Duodenum (tissue), 1 donor: ENCODE results near the gene FBLL1.

- PRO-cap, result bidirectional peak, plus-strand start at chr5:163504426, minus-strand start at chr5:163504289; bidirectional peak, plus-strand start at chr5:163504770, minus-strand start at chr5:163504623
These were observed 1.2 kb upstream of the MAT2B start for GRCh38 chr5:163503878-163505003.

DNA sequence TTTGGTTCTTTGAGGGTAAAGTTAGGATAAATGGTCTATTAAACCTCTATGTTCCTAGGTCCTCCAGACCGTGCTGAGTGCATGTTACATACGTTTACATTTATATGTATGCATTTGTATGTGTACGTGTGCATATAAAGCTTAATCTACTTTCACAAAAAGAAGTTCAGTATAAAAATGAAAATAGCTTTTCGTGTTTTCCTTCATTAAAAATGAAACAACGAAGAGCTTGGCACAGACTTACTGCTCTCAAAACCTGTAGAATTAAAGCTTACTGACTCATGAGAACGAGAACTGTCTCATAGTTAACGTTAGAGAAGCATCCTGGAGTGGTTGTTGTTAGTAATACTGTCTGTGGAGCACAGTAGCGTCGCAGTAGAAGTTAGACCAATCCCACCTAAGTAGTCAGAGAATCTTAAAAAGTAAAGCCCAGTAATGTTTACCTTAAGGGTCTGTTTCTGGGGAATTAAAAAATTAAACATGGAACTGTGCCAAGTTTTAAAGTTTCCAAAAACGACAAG lies 1.3 kb downstream of the MAT2B start:
- PRO-cap, result no peak

- PRO-cap, result no peak
These were observed 108.2 kb downstream of the TENM2 start for GRCh38 chr5:167087066-167087299.

GRCh38 chr5:167414838-167415230 lies 436.0 kb downstream of the TENM2 start:
- PRO-cap, result no peak

DNA sequence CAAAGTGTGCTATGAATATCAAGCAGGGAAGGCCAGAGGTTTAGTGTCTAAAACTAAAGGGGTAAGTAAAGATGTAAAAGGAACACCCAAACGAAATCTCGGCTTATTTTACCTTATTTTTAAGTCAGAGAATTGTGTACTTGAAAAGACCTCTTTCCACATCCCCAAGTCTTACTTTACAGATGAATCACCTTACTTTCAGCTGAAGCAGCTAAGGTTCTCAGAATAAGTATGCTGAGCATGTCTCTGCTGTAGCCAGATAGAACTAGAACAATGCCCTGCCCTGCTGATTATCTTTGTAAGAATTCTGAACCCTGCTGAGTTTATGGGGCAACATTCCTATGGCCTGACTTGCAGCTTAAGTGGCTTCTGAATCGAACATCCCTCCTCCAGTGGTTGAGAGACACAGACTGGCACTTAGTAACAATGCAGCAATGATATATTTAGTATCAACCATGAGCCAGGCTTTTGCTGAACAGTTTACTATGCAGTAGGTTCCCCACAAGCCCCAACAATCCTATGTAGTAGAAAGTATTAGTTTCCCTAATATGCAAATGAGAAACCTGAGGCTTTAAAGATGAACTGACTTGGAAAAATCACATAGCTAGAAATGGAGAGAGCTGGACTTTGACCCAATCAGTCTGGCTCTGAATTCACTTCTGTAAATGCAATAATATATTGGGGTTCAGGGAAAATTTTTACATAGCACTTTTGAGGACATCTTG lies 592.0 kb upstream of the WWC1 start:
- PRO-cap, result no peak

DNA sequence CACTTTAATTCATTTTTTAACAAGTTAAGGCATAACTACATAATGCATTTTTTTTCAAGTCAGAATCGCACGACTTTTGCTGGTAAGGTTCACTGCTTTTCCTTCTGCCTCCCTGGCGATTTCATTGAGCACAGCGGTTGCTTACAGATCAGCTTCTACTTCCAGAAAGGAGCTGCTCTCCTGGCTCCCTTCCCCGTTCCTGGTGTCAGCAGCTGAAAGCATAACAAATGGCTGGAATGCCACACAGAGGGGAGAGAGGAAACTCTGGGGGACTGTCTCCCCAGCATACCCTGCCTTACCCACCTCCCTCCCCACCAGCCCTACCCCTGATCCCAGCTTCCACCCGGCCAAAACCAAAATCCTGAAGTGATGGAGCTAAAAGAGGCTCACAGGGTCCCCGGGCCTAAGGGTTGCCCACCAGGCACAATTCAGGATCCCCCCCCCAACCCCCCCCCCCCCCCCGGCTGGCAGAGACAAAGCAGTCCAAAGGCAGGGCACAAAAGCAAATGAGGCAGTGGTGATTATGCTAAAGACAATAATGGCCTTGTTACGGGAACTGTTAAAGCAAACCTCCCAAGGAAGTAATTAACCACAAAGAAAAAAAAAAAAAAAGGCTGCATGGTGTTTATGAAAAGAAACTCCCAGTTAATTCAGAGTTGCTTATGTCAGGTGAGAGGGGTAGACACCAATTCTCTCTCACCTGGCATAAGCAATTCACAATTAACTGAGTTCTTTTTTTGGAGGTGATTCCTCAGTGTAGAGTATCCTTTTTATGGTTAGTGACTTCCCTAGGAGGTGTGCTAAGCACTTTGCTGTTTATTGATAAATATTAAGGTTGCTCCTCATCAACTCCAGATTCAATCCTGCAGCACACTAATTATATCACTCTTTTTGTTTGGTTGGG lies 126.0 kb upstream of the WWC1 start:
- PRO-cap, result no peak

DNA sequence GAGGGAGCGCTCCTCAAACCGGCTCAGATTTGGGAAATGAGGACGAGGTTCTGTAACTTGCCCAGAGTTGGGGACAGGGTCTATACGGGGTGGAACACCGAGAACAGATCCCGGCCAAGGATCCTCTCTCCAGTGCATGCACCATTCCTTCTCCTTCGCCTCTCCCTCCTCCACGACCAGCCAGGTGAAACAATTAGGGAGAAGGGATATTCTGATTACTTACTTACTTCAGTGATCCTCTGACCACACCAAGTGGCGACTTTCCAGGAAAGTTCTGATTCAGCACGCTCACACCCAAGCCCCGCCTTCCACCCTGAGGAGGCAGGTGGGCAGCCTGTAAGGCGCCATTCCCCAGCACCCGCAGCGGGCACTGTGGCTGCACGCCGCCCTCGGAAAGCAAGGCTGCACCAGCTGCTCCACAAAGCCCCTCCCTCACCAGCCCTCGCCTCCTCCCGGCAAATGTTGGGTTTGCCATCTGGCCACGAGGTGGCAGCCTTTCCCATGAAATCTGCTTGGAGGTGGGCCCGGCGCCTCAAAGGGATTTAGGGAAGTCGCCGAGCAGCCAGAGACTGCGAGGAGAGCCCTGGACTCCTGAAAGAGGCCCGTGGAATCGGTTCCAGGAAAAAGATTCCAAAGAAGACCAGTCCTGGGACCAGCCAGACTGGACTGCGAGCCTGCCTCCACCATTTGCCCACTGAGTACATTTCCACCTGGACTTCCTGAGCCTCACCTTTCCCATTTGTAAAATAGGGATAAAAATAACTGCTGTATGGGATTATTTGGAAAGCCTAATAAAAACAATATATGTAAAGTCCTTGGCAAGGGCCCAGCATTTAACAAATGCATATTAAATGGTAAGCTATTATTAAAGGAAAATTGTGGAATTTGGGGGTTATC lies 22.1 kb upstream of the WWC1 start:
- PRO-cap, result no peak

- PRO-cap, result no peak
These were observed 8.6 kb downstream of the WWC1 start for GRCh38 chr5:168299902-168300496.

GRCh38 chr5:168301804-168302478 lies 10.5 kb downstream of the WWC1 start:
- PRO-cap, result bidirectional peak, plus-strand start at chr5:168302015, minus-strand start at chr5:168301916; unidirectional peak, plus-strand start at chr5:168302338

- PRO-cap, result bidirectional peak, plus-strand start at chr5:168314999, minus-strand start at chr5:168314821
These were observed 23.4 kb downstream of the WWC1 start for GRCh38 chr5:168314680-168315463.

- PRO-cap, result no peak
These were observed 76.4 kb upstream of the RARS1 start for GRCh38 chr5:168409746-168410454.

DNA sequence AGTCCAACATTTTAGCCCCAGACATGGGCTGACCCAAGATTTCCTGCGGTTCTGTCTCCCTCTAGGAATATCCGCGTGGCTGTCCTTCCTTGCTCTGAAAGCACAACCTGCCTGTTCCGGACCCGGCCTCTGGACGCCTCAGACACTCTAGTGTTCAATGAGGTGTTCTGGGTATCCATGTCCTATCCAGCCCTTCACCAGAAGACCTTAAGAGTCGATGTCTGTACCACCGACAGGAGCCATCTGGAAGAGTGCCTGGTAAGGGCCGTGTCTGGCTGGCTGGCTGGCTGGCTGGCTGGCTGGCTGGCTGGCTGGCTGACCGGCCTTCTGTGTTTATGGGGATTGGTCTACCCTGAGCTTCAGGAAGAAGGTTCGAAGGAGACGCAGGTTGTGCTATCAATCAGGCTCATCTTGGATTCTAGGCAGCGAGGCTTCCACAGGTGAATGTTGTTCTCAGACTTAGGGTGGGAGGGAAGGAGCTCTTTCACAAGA lies 55.0 kb upstream of the RARS1 start:
- PRO-cap, result no peak

GRCh38 chr5:168441399-168441915 lies 44.8 kb upstream of the RARS1 start:
- PRO-cap, result no peak

DNA sequence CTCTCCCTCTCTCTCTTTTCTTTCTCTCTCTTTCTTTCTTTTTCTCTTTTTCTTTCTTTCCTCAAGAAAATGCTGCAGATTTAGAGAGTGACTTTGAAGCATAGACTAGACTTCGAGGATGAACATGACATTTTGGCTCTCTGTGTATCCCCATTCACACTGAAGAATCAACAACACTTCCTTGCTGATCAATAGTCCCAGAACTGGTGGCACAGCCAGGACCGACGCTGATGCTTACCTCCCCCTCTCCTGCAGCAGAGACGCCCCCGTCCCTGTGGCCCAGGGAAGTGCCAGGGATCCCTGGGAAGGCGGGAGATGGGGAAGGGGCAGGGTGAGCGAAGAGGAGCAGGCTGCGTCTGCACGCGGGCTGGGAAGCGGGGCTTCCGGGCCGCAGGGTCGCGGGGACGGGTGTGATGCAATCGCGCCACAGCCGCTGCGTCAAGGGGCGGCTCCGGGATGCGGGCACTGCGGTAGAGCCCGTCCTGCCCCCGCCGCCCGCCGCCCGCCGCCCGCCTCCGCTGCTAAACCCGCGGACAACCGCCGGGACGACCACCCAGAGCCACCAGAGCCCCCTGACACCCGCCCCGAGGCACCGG lies at the start of gene FBLL1:
TSS of gene FBLL1 (plus strand) at position 427 of the 596 bp plus-strand sequence.
- PRO-cap, result no peak

DNA sequence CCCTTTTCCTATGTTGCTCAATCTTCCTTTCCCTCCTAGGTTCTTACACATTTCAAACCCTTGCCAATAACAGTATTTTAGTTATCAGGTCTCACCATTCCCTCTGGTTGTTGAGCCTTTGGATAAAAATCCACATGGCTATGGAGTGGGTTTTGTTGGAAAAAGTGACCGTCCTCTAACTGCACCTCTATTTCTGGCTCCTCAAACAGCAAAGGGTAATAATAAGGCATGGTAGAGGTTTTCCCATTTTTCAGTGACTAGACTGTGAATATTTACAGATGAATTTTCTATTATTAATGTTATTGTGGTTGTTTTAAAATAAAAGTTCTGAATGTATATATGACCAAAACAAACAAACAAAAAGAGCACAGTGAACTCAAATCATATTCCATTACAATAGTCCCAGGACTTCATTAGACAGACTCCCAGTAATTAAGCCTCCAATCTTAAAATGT lies 22.7 kb downstream of the PANK3 start:
- PRO-cap, result no peak

DNA sequence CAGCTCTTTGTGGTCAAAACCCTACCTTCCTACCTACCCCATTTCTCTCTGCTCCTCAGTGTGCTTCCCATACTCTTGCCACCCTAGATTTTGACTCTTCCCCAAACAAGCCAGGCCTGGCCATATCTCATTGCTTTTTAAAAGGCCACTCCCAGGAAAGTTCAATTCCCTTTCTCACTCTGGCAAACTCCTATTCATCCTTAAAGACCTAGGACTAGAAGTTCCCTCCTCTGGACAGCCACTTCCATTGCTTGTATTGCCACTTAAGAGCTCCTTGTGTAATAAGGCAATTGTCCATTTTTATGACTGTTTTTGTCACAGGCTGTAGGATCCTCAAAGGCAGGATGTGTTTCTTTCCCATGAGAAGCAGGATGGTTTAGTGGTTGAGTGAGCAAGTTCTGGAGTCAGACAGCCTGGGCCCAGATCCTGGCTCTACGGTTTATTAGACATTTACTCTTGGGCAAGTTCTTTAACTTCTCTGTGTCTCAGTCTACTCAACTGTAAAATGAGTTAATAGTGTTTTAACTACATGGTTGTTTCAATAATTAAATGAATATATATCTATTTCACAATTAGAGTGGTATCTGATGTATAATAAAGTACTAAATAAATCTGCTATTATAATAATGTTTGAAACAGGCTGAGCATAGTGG lies 84.6 kb upstream of the PANK3 start:
- PRO-cap, result no peak

GRCh38 chr5:168667531-168667810 lies 88.3 kb upstream of the PANK3 start:
- PRO-cap, result unidirectional peak, plus-strand start at chr5:168667738

GRCh38 chr5:168877399-168878110 lies 298.4 kb upstream of the PANK3 start:
- PRO-cap, result no peak

DNA sequence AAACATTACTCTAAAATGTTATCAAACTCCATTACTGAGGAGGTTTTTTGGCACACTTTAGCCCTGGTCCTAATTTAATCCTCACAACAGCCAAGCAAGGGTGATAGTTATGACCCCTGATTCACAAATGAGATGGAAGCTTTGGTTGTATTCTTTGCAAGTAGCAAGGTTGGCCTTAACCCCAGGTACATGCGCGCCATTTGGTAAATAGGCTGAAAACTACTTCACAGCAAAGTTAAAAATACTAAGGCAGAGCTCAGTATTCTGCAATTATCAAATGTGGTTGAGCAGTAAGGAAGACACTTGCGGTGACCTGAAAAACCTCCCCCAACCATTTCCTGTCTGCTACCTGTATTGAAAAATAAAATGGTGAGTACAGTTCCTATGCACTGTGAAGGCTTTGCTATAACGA lies 29.2 kb downstream of the C5orf58 start:
- PRO-cap, result no peak

DNA sequence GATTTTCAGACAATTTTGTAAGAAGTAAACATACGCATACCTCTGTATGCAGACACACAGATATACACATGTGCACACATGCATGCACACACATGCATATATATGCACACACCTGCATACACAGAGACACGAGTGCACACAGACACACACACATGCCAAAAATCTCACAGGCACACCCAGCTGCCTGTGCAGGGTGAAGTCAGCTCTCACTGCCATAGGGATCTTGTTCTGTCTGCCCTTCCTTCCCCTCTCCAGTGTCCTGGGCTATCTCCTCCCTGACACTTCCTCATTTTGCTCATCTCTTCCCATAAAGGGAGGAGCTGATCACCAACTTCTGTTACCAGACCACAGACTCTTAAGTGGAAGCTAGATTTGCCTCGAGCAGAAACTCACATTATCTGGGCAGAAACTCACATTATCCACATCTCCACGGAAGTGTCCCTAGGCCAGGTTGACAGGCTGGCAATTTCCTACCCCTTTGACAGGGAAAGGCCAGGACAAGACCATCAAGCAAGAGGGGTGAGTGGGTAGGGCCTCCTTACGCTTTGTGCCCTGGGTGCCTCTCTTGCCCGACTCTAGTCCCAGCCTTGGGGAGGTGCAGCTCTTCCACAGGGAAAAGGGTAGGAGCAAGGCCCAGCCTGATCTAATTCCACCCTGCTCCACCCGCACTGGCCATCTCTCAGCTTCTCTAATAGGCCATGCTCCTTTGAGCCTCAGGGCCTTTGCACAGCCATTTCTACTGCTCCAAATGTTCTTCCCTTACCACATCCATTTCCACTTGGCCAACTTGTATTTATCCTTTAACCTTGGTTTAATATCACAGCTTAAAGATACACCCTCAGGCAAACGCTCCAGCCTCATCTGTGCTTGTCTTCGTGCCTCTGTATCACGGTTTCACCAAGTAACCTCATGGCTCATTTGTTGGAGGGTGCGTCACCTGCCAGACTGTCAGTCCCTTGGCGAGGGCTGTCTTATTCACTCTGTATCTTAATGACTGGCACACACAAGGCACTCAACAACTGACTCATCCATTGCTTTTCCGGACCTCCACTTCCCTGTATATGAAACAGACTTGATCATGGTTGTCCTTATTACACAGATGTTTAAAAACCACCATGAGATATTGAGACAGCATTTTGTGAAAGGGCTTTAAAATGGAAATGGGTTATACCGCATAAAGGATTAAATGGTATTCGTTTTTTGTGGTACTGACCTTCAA lies 28.4 kb downstream of the LCP2 start:
- PRO-cap, result no peak